ENCODE data around the genes IMMT and KDM3A.

DNA sequence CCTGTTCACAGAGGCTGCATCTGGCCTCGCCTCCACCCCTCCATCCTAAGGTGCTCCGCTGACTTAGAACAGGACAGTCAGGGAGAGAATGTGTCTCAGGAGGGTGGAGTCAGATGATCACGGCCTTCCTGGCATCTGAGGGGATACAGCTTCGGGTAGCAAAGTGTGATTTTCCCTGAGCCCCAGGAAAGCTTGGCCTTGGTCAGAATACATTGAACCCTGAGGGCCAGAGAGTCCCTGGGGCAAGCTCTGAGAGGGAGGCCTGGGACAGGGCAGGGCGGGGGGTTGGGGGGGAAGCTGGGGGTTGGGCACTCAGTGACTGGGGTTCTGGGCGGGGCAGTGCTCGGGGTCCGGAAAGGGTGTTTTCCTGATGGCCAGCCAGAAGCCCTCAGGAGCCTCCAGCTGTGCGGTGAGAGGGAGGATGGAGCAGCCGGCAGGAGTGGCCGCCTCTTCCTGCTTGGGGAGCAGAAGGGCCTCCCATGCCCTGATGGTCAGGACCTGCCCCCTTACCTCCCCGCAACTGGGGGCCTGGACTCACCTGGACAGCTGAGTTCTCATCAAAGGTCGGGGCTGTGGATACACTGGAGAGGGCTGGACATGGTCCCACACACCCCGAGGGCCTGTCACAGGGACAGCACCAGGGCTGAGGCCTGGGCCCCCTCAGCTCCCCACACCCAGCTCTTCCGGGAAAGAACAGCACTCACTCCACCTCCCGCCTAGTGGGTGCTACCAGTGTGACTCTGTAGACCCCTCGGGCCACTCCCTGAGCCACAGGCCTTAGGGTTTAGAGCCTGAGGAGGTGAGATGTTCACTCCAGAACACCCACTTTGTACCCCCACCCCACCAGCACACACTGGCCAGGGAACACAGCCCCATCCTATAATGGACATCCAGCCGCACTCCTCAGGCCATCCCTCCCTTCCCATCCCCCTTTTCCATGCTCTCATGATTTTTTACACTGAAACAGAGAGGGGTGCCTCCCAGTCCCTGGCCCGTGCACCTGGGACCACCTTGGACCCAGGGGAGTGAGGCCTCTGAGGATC is 6.8 kb downstream of the SFTPB start:
- PRO-cap = no peak

GRCh38 chr2:85687122-85687517 is 7.0 kb upstream of the GNLY start:
- PRO-cap = no peak

DNA sequence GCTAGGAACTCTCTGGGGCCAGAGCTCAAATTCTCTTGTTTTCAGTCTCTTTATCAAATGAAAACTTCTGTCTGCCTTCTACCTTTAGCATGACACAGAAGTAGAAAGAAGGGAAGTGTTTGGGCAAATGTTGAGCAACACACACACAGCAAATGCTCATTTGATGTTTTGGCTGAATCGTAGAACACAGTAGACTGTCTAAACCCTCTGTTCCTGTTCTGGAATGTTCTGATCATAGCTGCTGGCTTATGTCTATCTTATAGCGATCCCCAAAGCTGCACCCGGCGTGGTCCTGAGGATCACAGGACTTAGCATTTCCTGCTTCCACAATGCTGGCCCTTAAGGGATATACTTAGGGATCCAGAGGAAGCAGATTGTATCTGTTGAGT is 15.2 kb downstream of the GNLY start:
- PRO-cap = no peak

- PRO-cap = no peak
Measured at GRCh38 chr2:85754423-85755390, 916 bp downstream of the ATOH8 start.

DNA sequence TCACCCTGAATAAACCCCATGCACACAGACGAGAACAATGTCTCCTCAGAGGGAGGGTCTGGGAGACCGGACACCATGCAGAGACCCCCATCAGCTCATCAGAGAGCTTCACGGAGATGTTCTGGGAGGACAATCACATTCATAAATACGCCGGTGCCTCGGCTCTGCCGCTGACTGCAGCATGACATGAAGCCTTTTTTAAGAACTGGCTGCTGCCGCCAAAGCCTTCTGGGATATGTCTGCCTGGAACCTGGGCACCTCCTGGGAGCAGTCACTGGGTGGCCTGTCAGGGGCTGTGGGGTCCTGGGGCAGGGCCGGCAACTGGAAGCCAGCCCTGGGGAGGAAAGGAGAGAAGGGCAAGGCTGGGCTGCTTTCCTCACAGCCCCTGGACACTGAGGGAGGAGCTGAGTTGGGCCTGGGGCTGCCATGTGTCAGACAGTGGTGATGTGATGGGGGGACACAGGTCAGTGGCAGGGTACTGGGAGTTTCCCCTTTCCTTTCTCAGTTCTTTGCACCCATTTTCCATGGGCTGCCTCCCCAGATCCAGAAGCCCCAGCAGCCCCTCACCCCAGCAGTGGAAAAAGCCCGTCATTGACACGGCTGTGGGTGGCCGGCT is 19.4 kb downstream of the ATOH8 start:
- PRO-cap = no peak

GRCh38 chr2:85887106-85887333 is 1.8 kb downstream of the ST3GAL5 start:
- PRO-cap = no peak

- PRO-cap = no peak
Measured at GRCh38 chr2:85912039-85912652, 23.4 kb upstream of the ST3GAL5 start.

GRCh38 chr2:85921053-85921676 is 32.4 kb upstream of the ST3GAL5 start:
- PRO-cap = no peak

DNA sequence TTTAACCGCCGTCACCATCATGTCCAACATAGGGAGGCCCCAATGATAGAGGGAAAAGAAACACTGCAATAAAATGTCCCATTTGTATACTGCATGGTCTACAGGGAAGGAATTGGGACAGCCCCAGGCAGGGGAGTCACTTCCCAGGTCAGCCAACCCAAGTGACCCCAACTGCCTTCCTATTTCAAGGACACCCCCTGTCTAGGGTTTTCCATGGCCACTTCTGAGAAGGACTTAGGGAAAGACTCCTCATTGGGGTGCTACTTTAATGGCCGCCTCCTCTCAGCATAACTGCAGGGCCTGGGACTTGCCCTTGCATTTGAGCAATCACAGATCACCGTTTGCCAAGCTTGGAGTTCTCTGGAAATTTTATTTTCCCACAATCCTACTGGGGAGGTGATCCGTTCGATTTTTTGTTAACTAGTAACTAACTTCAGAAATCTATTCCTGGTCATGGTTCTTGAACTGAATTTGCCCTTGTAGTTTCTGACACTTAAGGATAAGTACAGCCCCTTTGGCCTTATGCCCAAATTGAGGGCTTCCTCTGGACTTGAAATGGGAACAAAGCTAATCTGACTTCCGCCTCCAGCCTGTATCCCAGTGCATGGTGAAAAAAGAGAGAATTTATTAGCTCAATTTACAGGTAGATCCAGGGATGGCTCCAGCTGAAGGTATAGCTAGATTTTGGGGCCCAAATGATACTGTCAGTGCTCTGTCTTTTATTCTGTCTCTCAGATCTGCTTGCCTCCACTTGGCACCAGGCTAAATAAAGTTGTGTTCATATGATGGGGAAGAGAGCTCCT is 60.5 kb upstream of the ST3GAL5 start:
- PRO-cap = no peak

DNA sequence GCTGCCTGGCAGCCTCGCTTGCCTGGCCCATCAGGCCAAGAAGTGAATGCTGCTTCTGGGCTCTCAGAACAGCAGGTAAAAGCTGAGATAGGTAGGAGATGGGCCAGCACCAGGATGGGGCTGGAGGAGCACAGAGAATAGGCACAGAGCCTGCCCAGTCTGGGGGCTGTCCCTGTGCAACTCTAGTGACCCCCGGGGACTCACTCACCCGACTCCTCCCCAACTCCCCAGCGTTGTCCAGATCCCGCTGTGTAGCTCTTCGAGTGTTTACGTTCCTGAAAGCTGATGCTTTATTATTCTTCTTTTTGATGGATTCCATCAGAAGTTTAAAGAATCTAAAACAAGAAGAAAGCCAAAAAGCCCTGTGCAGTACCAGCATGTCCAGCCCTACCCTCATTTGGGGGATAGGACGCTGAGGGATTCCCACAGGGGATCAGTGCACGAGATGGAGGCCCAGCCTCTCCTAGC is 72.2 kb downstream of the POLR1A start:
- PRO-cap = no peak

- PRO-cap = no peak
Measured at GRCh38 chr2:86068001-86068605, 37.6 kb downstream of the POLR1A start.

DNA sequence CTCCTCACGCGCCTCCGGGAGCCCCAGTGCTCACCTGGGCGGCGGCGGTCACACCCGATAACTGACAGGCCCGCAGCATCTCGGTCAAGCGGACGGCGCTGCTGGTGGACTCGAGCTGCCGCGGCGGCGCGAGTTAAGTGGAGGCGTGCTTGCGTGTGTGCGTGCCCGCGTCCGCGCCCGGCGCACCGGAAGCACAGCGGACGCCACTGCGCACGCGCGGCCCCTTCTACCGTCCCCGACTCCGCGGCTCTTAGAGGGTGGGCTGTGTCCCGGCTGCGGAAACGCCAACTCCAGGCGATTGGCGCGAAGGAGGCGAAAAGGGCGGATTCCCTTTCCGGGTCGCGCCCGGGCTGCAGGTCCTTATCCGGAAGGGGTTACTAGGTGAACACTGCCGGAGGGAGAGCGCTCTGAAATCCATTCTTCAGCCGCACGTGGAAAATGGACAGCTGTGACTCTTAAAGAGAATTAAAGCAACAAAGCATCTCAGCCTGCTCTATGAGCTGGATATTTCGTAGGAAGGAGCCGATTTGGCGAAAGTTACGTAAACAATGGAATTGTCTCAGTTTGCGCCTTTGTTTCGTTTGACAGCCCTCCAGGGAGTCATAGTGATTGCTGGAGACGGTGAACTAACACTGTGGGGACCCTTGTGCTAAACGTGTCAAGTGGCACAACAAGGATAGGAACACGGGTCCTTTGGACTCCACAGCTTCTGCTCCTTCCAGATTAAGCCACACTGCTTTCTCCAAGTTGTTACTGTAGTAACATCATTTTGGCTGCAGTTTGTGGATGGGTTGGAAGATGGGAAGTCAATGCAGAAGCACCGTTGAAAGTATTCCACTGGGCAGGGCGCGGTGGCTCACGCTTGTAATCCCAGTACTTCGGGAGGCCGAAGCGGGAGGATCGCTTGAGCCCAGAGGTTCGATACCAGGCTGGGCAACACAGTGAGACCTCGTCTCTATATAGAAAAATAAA is at the start of gene IMMT:
IMMT (minus strand) TSS at position 159 of the 972 bp plus-strand sequence.
- PRO-cap = bidirectional peak, plus-strand start at position 417 of the sequence, minus-strand start at position 139 of the sequence

DNA sequence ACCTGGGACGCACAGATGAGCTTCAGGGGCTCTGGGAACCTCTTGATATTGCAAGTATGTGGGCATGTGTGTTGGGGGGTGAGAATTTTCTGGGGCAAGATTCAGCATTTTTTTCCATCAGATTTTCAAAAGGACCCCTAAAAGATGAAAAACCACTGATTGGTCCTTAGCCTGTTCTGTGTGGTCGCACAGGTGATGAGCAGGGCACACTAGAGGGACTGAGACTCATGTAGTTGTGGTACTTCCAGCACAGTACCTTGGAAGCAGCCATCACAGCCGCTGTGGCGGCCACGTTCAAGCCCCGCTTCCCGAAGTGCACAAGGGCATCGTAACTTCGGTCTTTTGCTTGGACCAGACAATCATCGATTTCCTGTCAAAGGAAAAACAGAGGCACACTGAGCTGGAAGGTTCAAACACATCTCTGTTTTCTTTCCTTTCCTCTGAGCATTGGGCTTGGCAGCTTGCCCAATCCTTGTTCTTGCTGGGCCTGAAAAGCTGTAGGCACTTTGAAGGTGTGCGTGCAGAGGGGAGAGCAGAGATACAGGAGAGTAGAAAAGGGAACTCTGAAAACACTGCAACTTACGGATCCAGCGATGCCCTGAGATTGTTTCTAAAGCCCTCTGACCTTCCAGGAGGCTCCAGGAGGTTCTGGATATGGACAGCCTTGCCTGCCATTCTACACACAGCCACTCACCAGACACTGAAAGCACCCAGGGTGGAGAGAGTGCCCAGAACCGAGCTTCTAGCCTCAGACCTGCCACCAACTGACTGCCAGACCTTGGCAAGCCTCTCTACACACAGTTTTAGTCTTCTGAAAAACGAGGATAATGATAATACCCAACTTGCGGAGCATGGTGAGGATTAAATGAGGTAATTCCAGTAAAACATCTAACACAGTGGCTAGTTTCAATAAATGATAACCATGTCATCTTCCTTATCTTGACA is 52.7 kb downstream of the MRPL35 start:
- PRO-cap = no peak

GRCh38 chr2:86254650-86255325 is 55.5 kb downstream of the MRPL35 start:
- PRO-cap = no peak

GRCh38 chr2:86336175-86337246 is 915 bp downstream of the REEP1 start:
- PRO-cap = no peak

DNA sequence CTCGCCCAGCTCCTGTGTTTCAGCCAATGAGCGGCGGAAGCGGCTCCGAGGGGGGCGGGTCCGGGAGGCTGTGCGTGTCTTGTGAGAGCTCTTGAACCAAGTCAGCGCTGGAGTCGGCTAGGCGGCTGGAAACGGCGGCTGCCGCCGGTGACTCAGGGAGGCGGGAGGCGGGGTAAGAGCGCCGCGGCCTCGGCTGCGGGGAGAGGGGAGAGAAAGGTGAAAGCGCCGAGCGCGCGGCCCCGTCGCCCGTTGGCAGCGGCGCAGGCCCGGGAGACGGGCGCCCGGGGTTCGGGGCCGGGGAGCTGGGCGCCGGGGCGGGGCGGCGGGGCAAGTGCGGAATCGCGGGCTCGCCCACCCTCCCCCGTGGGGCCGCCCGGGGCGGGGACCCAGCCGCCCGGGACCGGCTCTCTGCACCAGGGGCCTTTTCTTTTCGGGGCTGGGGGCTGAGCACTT is at the start of gene KDM3A:
KDM3A (plus strand) TSS at position 99 of the 453 bp plus-strand sequence.
- PRO-cap = bidirectional peak, plus-strand start at position 99 of the sequence, minus-strand start outside the sequence

GRCh38 chr2:86458320-86459092 is 17.3 kb downstream of the KDM3A start:
- PRO-cap = no peak

GRCh38 chr2:86787658-86788102 is 3.0 kb downstream of the CD8A start:
- PRO-cap = no peak

DNA sequence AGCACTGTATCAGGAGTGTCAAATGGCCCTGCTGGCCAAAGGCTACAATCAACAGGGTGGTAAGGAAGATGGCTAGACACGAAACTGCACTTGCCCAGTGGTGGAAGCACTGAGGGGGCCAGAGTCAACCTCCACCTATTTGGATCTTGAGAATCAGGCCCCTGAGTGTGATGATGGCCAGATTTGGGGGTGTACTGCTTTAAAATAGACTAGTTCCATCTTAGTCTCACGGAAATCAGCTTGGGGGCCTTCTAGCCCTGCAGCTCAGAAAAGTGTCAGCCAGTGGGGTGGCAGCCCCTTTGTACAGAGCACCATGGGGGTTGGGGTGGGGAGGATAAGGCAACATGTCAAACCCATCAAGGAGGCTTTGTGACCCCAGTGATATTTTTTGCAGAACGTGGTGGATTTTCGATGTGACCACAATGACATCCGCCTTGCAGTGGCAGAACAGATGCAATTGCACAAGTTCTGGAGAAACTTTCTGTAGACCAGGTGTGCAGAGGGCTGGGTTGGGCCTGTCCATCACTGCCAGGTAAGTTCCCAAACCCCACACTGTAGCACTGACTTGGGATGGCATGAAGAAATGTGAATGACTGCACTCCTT is 3.0 kb upstream of the CD8A start:
- PRO-cap = no peak

- PRO-cap = no peak
Measured at GRCh38 chr2:86807812-86808912, 17.4 kb upstream of the CD8A start.

Measured in SEM (cell line).